Ascending aorta (tissue), 1 donor: ENCODE measurements around a stretch of chr6.

DNA sequence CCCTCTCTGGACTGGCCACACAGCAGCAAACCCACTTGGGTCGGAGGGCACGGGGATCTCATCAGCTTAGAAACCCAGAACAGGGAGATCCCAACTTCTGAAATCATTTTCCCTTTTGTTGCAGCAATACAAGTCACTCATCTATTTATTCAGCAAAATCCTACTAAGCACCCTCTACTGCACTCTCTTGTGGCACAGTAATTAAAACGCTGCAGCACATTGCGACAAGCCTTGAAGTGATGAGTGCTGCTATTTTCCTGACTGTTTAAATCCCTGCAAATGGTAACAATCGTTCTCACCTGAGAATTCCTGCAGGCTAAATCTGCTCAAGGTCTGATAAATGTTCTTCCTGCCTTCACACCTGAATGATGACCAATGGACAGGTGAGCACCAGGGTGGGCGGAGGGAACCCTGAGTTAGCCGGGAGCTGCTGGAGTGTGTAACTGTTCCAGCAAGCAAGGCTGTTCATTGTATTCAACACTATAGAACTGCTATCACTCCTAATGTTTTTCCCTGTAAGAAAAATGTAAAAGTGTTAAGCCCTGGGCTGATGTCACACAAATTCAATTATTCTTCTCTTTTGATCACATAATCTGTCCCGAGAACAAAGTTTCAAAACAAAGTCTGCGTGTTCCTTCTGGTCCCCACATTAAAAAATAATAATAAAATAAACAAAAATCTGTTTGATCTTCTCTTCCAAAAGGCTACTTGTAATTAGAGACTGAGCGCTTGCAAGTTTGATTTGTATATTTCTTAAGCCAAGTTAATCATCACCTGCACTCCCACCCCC lies 4.0 kb downstream of the DACT2 start:
- PRO-cap, result no peak

DNA sequence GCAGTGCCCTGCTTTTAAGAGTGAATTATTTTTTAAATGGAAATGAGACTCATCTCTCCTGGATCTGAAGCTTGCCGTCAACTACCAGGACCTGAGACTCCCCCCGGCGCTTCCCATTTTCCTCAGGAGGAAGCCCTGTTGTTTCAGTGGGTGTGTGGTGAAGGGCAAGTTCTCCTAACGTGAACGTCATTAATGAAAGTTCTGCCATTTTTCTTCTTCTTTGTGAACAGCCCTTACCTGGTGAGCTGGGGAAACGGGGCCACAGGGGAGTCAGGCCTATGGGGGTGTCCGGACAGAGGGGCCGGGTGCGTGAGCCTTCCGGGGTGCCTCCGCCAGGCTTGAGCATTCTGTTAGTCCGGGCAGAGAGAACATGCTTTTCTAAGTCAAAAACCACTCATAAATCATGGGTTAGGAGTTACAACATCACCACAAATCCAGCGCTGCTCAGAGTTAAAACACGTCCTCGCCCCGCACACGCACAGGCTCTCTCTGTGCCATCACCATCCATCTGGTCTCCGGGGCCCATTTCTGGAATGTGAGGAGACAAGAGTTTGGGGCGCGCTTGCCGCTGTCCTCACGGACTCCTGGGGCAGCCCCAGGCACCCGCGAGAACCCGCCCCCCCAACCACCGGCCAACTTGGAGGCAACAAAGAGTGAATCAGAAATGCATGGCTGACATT lies 56.5 kb upstream of the SMOC2 start:
- PRO-cap, result no peak

- PRO-cap, result no peak
Observed at GRCh38 chr6:168413200-168413856, 27.7 kb upstream of the SMOC2 start.

GRCh38 chr6:168624399-168624826 lies 183.4 kb downstream of the SMOC2 start:
- PRO-cap, result no peak

GRCh38 chr6:168638659-168639187 lies 197.7 kb downstream of the SMOC2 start:
- PRO-cap, result unidirectional peak, minus-strand start at chr6:168638816

DNA sequence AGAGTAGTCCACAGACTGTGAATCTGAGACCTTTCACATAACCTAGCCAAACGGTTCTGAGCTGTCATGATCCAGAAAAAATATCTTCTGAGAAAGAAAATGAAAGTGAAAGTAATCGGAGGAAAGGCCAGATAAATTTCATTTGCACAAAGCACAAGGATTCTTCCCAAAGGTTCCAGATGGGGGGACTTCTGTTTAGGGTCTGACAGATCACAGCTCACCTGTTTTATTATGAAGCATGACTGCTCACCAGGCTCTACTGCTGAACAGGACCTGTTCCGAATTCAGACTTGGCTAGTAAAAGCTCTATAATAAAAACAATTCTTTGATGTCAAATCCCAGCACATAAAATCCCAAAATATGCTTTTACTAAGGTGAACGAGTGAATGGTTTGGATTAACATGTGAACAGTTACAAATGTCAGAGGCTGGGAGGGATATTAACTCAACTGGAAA lies 401.8 kb downstream of the THBS2 start:
- PRO-cap, result no peak

GRCh38 chr6:168961227-168961699 lies 292.4 kb downstream of the THBS2 start:
- PRO-cap, result no peak

DNA sequence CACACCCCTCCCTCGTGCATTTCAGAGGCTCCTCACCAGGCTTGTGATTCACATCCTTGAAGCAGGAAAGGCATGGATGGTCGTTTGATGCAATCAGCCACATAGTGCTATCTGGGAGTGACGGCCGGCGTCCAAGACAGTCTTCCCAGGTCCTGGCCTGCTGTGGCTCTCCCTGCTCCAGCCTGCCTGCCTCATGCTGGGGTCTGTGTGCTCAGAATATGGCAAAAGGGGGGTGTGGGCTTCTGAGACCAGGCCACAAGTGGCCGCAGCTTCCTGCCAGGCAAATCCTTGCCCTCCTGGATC lies 97.2 kb downstream of the THBS2 start:
- PRO-cap, result no peak

GRCh38 chr6:169320160-169320525 lies 66.5 kb upstream of the THBS2 start:
- PRO-cap, result no peak

DNA sequence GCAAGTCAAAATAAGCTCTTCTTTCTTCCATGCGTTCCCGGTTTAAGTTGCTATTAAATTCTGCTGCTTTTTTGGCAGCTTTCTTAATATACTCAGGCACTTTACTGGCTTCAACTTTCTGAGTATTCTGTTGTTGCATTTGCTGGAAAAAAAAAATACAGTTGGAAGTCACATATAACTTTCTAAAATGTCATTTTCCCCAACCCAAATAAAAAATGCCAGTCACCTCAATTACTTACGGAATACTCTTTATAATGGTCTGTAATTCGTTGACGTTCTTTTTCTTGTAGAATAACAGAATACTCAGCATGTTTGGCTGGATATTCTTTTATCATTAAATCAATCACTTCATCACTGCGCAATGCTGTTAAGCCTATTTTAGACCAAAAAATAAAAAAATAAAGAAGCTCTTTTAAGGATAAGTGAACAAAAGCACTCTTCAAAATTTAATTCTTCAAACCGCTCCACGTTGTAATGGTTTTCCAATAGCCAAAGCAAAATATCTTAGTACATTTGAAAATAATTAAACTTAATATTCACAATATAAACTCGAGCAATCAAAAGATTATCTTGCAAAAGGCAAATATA lies 8.5 kb downstream of the PHF10 start:
- PRO-cap, result no peak

DNA sequence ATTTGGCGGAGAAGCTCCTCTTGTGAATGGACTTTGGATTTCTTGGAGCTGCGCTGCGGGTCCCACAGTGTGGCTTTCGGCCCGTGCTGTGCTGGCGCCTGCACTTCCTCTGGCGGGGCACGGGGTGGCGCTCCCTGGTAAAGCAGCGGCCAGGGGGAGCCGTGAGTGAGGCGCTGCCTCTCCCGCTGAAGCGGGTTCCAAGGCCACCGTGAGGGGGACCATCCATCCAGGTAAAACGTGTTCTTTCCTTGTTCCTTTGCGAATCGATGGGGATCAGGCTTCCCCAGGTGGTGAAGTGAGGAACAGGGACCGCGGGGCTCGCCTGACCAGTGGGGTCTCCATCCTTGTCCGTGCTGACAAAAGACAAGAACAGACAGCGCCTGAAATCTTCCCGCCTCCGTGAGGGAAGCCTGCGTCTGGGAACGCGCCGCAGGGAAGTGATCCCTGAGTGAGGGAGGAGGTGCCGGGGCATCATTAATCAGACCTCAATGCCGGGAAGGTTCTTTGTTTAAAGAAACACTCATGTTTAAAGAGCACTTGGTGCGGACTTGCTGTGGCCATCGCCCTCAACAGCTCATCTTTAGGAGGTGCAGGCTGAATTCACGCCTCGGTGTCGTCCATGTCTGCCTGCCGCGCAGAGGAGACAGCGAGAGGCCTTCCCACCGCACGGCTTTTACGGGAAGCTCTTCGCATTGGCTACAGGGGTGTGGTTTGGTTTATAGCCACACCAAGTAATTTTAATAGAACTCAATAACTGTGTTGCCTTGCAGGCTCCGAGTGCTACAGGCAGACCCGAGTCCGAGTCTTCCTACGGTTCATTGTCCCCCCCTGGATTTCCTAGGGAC lies 39.0 kb downstream of the ERMARD start:
- PRO-cap, result no peak

DNA sequence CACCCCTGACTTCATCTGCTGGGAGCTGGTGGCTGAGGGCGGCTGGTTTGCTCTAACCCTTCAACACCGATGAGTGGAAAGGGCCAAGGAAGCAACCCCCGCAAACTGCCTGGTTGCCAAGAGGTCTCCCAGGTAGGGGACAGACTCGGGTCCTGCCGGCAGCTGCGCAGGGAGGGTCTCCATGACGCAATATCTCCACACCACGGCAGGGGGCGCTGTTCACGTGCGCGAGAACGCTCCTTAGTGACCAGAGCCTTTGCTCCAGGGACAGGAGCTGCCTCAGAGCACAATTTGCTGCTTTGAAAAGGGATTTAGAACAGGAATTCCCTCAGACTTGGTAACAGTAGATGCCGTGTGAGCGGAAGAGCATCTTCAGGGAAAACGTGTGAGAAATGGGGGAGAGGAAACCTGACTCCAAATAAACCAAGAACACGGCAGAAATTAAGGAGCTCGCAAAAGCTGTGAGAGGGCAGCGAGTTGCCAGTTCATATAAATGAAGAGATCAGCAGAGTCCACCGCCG lies 80.3 kb downstream of the ERMARD start:
- PRO-cap, result no peak

GRCh38 chr6:169961541-169962490 lies 210.4 kb downstream of the ERMARD start:
- PRO-cap, result no peak

DNA sequence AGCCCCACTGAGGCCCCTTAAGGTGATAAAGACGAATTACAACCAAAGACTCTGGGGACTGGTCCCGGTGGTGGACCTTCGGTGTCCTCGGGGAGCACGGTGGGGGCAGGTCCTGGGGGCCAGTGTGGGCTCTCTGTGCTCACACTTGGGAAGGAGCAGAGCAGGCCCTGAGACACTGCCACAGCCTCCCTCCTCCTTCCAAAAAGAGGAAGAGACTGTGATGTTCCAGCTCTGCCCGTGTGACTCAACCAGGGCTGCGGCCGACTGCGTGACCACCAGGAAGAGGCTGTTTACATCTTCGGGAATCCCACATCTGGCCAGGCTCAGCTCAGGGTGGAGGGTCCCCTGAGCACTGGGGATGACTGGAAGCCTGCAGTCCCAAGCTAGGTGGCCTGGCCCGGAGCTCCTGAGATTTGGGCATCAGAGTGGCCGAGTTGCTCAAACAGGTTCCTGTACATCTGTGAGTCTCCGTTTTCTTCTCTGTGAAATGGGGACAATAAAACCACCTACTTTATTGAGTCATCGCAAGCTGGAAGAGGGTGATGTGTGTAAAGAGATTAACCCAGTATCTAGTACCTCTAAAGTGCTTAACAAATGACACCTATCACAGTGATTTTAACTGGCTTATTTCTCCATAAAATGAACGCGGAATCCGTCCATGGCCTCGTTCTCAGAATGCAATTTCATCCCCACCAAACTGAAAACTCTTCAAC lies 242.2 kb downstream of the DLL1 start:
- PRO-cap, result no peak

DNA sequence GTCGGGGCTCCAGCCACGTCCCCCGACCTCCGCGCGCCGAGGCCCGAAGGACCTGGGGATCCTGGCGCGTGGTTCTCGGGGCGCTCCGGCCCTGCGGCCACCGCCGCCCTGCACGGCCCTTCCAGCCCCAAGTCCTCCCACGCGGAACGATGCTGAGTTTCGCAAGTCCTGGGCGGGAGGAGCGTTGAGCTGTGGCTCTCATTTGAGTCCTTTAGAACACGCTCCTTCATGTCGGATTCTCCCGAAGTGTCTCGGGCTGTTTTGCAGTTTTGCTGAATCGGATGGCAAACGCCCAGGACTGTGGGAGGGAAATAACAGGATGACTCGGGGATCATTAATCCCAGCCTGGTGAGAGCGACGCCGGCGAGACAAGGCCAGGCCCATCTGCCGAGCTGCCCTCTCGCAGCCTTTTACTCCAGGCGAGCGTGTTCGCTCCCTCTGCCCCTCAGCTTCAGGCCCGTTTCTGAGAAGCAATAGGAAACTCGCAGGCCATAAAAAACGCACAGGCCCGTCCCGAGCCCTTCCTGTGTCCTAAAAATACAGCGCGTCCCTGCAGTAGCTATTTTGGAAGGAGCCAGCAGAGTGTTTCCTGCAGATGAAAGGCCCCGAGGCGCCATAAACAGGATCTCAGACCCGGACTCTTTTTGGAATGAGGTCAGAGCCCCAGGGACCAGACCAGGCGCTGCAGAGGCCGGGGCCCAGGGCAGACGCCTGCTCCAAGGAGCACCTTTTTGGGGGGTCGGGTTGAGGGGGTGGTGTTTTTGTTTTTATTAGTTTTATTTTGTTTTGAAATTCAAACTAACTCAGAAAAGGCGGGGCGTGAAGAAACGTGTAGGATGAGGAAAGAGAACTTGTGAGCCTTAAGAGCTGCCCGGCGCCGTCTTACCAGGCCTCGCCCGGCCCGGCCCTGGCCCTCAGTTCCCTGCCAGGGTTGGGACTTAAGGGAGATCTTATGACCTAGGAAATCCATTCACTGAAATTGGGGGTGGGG lies 153.4 kb downstream of the DLL1 start:
- PRO-cap, result no peak

DNA sequence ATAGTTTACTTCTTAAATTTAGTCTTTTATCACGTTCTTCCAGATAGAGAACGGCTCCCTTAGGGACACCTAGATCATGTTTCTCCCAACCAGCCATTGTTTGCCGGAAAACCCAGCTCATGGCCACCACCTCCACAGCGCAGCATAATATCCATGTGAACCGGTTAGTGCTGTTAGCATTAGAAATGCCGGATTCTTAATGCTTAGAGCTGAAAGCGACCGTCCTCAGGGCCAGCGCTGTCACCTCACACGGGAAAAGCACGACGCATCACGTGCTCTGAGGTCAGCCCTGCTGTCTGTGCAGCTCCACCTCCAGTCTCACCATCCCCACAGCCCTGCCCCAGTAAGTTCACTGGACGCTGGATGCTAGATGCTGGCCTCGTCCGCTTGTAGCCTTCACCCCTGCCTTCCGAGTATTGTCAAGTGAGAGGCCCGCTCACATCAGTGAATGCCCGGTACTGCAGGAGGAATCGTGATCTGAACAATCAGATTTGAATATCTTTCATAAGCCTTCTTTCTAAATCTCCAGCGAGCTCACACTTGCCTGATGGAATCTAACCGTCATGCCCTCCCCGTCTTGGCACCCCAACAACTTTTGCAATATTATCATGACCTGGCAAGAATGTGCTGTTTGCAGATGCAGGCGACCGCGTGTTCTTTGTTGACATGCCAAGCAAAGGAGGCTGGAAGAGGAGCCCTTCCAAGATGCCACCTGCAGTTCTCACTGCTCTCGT lies 65.0 kb downstream of the DLL1 start:
- PRO-cap, result no peak

DNA sequence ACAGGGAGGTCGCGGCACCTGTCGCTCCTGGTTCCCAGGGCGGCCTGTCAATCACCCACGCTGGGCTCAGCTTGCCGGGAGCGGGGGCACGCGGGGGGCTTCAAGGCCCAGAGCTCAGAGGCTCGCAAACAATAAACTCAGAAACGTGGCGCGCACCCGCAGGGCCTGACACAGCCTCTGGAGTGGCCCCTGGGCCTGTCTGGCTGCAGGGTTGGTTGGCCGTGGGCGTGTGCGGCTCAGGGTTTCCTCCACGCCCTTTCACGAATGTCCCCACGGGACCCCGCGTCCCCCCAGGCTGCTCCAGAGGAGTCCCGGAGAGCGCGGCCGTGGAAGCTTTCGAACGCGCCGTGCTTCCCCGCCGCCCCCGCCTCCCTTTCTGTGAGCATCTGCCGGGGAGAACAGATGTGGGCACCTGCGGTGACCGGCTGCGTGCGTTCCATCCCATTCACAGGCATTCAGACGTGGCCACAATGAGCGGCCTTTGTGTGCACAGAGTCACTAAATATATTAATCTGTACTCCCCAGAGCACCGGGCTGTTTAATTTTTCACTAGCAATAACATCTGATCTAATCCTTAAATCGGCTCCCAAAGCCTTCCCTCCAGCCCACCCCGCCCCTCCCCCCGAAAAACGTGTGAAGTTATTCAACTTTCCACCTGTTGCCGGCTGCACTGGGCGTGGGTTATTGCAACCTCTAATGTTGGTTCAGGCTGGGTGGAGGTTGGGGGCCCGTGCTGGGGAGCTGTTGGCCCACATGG lies 6.3 kb upstream of the DLL1 start:
- PRO-cap, result no peak

GRCh38 chr6:170344717-170345304 lies 38.3 kb downstream of the FAM120B start:
- PRO-cap, result no peak

GRCh38 chr6:170352141-170352738 lies 45.7 kb downstream of the FAM120B start:
- PRO-cap, result no peak

GRCh38 chr6:170377081-170377434 lies 70.5 kb downstream of the FAM120B start:
- PRO-cap, result no peak